BE2C (cell line): ENCODE data around the genes BTLA, CCDC80, CFAP44 and DRD3.

DNA sequence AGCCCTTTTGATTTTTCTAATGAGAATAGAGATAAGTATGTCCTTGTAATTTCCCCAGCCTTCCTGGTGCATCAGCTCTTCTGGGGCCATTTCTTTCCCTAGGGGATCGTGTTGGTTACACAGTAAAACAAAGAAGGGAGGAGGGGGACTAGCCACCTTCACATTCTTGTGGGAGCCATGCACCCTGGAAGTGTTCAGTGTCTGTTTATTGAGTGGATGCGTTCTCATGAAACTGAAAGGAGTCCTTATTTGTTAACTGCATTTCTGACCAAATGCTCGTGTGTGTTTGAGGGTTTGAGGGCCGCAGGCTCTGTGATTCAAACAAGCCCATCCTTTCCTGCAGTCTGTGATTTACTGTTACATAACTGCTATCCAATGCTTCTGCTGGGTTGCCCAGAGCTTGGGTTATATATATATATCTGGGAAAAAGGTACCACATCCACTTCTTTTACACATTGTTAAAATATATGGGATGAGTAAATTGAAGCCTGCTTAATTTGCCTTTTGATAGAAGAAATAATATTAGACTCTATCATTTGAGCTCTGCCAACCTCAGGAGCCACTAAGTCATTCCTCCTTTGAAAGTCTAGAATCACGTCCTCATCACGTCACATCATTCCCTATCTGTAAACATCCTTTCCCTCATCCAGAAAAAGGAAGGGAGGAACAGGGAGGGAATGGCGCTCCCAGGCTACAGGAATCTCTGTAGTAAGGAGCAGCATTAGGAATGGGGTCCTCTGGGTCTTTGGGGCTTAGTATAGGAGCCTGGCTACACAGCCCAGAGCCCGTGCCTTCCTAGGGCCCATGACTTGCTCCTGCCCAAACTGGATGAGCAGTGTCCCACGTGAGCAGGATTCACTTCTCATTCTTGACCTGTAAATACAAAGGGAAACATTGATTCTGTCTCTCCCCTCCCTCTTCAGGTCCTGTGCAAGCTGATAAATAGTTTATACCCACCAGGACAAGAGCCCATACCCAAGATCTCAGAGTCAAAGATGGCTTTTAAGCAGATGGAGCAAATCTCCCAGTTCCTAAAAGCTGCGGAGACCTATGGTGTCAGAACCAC lies 1.5 kb downstream of the TAGLN3 start:
- RRBS, result no CpG with 5 or more reads among the region's 10 CpGs

GRCh38 chr3:112109316-112109883 lies 23.2 kb downstream of the C3orf52 start:
- RRBS, result no CpG with 5 or more reads among the region's 5 CpGs

- RRBS, result no CpG with 5 or more reads among the region's 14 CpGs
Observed at GRCh38 chr3:112357688-112358810, 25.1 kb downstream of the CD200 start.

- RRBS, result no CpG with 5 or more reads among the region's 1 CpG
Observed at GRCh38 chr3:112459819-112460322, 39.4 kb downstream of the BTLA start.

- RRBS, result no CpG with 5 or more reads among the region's 4 CpGs
Observed at GRCh38 chr3:112499252-112499798, at the start of gene BTLA. Gene BTLA (minus strand): TSS chr3:112499472.

- RRBS, result no CpG with 5 or more reads among the region's 10 CpGs
Observed at GRCh38 chr3:112640558-112641405, at the start of gene CCDC80. Gene CCDC80 (minus strand): TSS chr3:112641143.

GRCh38 chr3:112641406-112641895 lies 508 bp upstream of the CCDC80 start:
- RRBS, result no CpG with 5 or more reads among the region's 4 CpGs

- RRBS, result no CpG with 5 or more reads among the region's 7 CpGs
Observed at GRCh38 chr3:112794508-112795067, 52.1 kb downstream of the CD200R1L start.

GRCh38 chr3:113210254-113211187 lies 836 bp upstream of the BOC start:
- RRBS, result no CpG with 5 or more reads among the region's 21 CpGs

GRCh38 chr3:113254454-113254773 lies 43.1 kb downstream of the BOC start:
- RRBS, result no CpG with 5 or more reads among the region's 10 CpGs

DNA sequence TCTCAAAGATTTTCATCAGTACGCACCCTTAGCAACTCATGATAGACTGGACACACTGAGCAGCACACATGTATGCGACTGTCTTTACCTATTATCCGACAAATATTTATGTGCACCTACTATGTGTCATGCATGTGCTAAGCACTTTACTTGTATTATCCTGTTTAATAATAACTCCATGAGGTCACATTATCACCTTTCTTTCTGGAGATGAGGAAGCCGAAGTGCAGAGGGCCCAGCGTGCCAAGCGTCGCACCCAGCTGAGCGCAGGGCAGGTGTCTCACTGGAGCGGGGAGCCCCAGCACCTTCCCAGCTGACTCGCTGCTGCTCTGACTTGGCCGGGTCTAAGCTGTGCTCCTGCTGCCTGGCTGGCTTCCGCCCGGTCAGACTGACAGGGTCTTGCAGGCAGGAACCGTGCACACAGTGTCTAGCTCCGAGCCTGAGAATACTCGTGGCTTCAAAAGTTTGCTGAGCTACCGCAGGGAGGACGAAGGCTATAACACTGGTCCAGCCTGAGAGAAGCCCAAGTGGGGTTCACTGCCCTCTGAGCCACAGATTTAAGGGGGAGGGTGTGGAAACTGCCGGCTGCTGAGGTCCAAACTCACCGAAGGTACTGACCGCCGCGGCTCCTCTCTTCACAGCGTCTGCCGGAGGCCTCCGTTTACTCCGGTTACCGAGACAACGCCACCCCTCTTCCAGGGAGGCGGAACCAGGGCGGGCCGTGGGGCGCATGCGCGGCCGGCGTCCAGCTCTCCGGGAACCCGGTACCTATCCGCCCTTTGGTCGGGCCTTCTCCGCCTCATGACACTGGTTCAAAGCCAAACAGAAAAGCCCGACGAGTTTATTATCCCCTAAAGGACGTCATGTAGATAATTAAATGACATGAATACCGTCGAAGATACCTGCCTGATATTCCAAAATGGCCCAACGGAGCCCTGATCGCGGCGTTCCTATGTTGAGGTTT lies at the start of gene CFAP44:
CFAP44 (minus strand) TSS at position 646 of the 964 bp plus-strand sequence.
- RRBS, result 30% methylated on average over 17 of the region's 51 CpGs

DNA sequence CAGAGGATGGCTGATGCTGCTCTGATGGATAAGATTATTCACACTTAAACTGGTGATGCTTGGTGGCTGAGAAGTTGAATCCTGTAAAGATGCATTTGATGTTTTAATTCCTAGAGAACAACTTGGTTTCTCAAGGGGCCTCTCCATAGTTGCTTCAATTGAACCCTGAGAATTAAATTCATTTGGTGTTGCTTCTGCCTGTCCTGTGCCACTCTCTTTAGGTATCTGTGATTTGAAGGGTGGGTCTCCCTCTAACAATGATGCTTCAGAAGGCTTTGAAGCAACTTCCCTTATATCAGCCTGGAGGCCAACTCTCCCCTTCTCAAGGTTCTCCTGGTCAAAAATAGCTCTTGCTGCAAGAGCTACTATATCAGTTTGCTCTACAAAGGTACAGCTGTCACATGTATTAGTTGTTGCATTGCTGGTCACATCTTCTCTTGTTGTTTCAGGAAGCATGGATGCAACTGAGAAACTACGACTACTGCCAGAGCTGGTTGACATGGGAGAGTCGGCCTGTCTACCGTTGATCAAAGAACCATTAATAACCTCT lies 38.4 kb downstream of the USF3 start:
- RRBS, result no CpG with 5 or more reads among the region's 3 CpGs

DNA sequence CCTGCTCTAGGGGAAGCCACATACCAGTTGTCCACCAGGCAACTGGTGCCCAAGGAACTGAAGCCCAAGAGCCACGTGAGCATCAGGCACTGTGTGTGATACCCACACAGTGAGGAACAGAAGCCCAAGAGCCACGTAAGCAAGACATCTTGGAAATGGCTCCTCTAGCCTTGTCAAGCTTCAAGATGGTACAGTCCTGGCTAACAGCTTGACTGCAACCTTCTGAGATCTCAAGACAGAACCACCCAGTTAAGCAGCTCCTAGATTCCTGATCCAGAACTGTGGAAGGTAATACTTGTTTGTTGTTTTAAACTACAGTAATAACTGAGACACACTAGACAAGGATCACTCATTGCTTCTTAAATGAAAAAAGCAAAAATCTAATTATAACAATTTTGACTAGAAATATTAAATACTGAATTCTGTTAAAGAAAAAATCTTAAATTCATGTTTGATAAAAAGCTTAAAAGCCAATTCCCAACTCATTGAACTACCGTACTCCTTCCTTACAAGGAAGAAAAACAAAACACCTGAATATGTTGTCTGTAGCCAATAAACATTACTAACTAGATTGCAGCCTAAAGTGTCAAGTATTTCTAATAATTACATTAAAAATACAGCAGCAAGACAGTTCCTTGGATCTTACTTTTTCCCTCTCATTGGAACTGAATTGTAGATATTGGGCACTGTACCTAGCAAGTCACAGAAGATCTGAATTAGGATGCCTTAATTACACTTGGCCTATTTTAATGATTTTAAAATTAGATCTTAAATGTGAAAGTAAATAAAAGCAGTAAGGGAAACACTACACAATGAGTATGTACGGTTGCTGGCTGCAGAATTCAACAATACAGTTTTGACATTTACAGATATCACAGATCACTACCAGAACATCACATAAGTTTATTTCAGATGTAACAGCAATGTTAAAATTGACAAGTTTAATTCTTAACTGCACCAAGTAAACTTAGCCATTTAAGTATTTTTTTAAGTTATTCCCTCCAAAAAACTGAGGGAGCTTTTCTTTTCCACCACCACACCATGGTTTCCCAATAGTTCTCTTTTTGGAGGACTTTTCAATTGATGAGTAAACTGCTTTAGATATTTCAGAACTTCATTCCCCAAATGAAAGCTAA lies 22.0 kb upstream of the USF3 start:
- RRBS, result no CpG with 5 or more reads among the region's 4 CpGs

DNA sequence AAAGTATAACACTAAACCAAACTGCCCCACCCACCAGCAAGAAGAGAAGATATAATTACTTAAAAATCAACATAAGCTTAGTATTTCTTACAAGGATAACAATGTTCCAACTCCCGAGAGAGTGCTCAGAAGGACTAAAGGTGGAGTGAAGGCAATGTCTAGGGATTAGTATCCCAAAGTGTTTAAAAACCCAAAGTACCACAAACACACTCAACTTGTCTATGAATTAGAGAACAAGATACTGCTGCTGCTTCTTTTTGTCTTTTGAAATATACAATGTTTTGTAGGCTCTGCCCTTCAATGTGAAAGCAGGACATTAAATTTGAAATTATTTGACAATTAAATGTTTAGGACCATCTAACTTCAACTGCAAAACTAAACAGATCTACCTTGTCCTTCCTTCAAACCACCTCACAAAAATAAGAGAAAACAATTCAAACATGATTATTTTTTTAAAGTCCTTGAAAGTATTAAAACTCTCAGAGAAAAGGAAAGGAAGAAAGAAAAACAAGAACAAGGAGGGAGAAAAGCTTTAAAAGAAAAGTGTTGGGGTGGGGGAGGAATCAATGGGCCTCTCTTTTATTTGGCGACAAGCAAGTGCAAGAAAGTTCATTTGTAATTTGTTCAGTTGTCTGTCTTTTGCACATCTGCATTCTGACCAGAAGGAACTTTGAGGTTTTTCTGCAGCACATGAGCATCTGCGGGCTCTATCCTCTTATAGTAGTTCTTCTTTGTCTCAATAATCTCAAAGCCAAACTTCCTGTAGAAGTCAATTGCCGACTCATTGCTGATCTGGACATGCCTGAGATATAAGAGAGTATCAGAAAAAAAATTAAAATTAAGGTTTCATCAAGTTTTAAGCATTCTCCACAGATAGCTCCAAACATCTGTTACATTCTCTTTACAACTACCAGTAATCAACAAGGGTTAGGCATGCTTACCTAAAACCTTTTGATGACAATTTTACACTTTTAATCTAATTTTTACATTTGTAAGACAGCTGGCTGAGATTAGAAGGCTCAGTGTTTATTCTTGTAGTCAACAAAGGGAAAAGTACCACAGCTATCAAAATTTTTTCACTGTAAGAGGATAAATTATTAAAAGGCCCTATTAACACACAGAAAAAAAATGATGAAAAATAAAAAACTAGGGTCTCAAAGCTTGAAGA lies 24.5 kb downstream of the NAA50 start:
- RRBS, result no CpG with 5 or more reads among the region's 4 CpGs

DNA sequence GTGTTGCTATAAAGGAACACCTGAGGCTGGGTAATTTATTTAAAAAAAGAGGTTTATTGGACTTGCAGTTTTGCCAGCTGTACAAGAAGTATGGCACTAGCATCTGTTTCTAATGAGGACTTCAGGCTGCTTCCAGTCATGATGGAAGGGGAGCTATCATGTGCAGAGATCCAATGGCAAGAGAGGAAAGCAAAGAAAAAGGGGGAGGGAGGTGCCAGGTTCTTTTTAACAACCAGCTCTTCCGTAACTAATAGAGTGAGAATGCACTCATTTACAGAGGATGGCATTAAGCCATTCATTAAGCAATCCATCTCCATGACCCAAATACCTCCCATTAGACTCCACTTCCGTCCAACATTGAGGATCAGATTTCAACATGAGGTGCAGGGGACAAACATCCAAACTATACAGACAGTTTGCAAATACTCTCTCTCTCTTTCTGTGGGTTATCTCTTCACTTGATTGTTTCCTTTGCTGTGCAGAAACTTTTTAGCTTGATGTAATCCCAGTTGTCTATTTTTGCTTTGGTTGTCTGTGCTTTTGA lies 21.1 kb downstream of the ZDHHC23 start:
- RRBS, result no CpG with 5 or more reads among the region's 2 CpGs

- RRBS, result no CpG with 5 or more reads among the region's 9 CpGs
Observed at GRCh38 chr3:114178647-114179157, at the start of gene DRD3. Gene DRD3 (minus strand): TSS chr3:114179052.

DNA sequence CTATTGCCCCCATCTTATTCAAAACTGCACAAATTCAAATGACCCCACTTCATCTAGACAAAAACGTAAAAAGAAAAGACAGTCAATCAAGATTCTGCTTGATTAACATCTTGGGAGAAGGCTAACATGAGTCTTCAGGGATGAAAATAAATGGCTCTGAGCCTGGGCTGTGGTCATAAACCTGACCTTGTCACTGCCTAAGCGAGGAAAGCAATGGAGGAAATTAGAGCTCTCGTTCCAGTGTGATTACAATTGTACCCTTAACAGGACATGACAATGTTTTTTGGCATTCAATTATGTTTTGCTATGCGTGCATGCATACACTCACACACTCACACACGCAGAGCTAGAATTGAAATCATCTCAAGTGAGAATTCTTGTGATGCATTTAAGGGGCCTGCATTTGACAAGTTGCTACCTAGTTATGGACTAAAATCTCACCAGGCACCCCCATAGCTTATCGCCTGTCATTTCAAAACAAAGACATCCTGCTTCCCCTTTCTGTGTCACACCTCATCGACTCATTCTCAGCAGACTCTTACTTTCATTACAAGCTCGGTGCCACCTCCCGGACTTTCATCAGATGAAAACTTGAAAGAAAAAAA lies 24.1 kb downstream of the ZNF80 start:
- RRBS, result no CpG with 5 or more reads among the region's 9 CpGs

DNA sequence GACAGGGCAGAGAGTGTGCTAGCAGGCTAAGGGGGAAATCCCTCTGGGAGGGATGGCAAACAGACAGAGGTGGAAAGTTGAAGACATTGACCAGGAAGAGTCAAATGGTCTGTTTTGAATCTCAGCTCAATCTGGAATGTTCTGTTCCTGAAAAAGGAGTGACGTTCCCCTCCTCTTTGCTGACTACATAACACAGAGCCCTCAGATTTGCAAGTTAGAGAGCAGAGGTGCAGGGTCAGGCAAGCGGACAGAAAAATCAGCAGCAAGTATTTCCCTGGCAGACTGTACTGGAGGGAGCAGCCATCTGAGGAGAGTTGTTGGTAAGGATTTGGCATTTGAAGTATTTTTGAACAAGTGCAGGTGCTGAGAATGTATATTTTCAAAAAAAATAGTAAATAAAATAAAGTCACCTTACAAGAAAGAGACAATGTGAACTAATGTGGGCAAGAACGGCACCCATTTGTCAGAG lies 17.7 kb downstream of the ZNF80 start:
- RRBS, result no CpG with 5 or more reads among the region's 3 CpGs

- RRBS, result no CpG with 5 or more reads among the region's 6 CpGs
Observed at GRCh38 chr3:114307413-114307887, 13.6 kb downstream of the TIGIT start.

DNA sequence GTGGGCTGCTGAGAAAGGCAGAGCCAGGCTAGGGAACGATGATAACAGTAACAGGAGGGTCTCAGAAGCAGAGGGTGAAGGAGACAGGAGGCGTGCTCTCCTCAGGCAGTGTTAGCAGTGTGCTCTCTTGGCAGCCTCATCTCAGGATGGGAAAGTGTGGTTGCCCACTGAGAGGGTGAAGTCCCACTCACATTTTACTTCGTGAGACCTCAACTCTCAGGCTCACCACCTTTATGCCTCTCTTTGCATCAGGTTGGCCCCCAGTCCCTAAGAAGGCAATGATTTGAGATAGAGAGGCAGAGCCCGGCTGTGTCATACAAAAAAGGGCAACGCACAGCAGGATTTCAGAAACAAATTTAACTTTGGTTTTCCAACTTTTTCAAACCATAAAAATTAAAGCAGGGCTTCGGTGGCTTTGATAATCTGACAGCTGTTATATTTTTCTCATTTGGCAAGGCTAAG lies 24.6 kb downstream of the TIGIT start:
- RRBS, result no CpG with 5 or more reads among the region's 6 CpGs